ENCODE results near the genes DAGLB, ZNF316 and COL28A1.

GRCh38 chr7:6257674-6258057 lies 14.8 kb downstream of the CYTH3 start:
- RRBS: no CpG with 5 or more reads among the region's 4 CpGs

- RRBS: no CpG with 5 or more reads among the region's 4 CpGs
These were observed 3.0 kb downstream of the CYTH3 start for GRCh38 chr7:6269542-6269790.

DNA sequence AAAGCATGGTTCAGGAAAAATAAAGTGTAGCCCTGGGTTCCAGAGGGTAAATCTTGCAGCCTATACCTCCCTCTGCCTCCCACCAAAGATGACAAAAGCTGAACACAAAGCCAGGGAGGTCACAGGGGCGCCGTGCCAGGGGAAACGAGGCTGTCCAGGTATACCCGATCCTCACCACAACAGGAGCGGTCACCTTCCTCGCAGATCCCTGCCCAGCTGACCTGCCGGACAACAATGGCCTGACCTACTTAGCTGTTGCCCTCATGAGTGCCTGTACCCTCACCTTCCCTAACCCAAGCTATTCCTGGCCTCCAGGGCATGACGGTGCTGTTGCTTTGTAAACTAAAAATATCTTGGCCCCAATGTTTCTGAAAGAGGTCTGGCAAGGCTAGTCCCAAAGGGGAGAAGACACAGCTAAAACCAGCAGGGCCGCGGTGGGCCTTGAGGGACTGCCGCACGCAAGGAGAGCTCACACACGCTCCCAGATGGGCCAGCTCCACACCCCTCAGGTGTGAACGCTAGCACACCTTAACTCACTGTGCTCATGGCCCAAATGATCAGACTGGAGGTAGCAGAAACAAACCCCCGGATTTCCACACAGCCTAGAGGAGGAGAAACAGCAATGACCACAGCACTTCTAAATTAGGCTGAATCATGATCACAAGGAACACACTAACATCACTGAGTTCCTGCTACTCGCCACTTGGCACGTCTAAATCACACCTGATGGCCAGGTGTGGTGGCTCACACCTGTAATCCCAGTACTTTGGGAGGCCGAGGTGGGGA lies 10.1 kb downstream of the FAM220A start:
- RRBS: no CpG with 5 or more reads among the region's 18 CpGs

DNA sequence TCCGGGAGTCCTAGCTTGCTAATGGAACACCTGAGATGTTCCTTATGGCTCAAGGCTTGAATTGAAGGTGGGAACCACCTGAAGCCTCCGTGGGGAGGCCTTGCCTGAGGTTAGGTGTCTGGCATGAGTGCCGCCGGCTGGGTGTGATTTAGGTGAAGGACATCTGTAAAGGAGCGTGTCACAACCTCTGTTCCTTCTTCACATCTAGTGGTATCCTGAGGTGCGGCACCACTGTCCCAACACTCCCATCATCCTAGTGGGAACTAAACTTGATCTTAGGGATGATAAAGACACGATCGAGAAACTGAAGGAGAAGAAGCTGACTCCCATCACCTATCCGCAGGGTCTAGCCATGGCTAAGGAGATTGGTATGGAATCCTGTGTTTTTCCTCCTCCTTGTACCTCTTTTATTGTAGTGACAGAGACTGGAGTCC lies 27.4 kb downstream of the RAC1 start:
- RRBS: no CpG with 5 or more reads among the region's 9 CpGs

DNA sequence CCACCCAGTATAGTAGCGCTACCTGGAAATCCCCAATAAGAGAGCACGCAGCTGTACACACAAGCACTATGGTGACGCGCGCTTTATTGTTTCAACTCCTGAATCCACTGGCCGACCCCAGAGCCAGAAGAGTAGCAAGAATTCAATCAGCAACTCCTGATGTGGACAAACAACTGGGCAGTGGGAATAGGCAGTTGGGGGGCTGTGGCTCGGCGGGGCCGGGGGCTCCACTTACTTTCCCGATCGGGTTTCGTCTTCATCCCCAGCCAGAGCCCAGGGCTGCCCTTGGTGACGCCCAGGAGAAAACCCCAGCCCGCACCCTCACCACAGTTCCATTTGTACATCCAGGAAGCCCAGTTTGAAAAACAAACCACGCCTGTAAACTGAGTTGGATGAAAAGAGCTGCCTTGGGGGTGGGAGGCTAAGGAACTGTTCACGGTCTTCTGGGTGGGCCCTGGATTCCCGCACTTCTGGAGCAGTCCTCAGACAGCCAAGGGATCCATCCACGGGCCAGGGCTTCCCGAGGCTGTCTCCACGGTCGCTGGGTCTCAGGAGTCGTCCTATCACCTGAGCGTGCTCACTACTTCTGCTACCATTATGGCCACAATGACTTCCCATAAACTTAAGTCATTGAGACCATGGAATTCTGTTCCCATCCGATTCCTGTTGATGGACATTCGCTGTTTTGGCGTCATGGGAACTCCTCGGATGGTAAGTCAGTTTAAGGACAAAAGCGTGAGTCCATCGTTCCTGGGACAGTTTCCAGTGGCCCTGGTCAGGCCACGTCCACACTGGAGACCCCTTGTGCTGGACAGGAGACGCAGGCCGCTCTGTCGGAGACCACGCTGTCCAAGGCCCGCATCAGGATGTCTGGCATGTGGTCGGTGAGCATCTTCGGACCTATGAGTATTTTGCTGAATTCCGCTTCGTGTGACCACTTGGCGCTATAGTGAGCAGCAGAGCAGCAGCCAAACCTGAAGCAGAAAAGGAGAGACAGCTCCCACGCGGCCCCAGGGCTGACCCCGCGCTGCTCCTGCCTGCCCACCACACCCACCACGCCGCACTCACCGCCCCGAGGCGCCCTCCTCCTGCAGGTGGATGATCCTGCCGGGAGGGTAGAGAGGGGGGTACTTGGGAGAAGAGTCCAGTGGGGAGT lies 35.1 kb downstream of the RAC1 start:
- RRBS: 85% methylated on average over 1 of the region's 50 CpGs

GRCh38 chr7:6446982-6448116 lies at the start of gene DAGLB:
Gene DAGLB, minus strand, starts transcription at chr7:6447954.
- RRBS: 2% methylated on average over 26 of the region's 82 CpGs

GRCh38 chr7:6461264-6461750 lies 13.6 kb upstream of the DAGLB start:
- RRBS: no CpG with 5 or more reads among the region's 6 CpGs

- RRBS: 87% methylated on average over 3 of the region's 12 CpGs
These were observed 10.9 kb upstream of the ZNF853 start for GRCh38 chr7:6604365-6605001.

DNA sequence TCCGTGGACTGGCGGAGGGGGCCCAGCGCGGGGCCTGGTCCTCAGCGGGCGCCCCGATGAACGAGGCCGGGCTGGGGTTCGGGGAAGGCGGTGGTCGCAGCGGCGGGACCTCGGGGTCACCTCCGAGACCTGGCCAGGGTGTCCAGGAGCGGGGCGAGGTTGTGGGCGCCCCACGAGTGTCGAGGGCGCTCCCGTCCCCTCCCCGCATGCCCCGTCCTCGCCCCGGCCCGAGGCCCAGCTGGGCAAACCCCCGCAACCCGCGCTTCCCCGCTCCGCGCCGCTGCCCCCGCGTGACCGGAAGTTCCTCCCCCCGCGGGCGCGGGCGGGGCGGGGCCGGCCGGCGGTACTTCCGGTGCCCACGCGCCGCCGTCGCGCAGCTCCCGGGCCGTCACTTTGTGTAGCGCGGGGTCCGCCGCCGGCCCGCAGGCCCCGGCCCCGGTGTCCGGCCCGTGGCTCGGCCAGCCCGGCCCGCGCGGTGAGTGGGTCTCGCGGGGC lies at the start of gene ZNF316:
Gene ZNF316, plus strand, starts transcription at position 346 of the 495 bp plus-strand sequence.
- RRBS: 1% methylated on average over 30 of the region's 73 CpGs

GRCh38 chr7:6854554-6855512 lies 28.8 kb upstream of the CCZ1B start:
- RRBS: 5% methylated on average over 3 of the region's 74 CpGs

GRCh38 chr7:6990831-6991686 lies 165.0 kb upstream of the CCZ1B start:
- RRBS: no CpG with 5 or more reads among the region's 17 CpGs

GRCh38 chr7:7158723-7159099 lies 23.6 kb upstream of the C1GALT1 start:
- RRBS: no CpG with 5 or more reads among the region's 4 CpGs

DNA sequence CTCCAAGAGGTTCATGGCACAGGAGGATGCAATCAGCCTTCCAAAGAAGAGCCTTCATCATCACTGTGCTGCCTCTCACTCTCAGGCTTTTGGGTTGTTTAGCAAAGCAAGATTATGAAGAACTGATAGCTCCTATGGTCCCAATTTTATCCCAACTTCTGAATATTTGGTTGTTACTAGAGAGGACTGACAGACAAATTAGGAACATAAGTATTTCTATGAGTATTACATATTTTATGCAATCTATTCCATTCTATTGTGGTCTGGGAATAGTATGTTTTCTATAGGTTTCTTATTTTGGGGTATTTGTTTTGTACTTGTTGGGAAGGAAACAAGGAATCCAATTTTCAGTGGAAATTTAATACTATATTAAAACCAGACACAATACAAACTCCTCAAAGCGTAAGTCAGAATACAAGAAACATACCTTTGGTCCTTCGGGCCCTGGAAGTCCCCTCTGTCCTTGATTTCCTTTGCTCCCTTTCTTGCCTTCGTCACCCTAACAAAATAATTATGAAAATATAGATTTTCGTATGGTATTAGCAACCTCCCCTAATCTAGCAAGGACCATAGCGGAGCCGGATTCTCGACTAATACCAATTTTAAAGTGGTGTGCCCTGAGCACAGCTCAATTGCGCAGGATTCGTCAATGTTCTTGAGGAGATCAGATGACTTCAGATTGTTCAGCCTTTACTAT lies 95.2 kb downstream of the COL28A1 start:
- RRBS: no CpG with 5 or more reads among the region's 9 CpGs

GRCh38 chr7:7535740-7536608 lies at the start of gene COL28A1:
Gene COL28A1, minus strand, starts transcription at chr7:7535873.
- RRBS: no CpG with 5 or more reads among the region's 3 CpGs

GRCh38 chr7:7726335-7727034 lies 8.1 kb upstream of the RPA3 start:
- RRBS: no CpG with 5 or more reads among the region's 6 CpGs

DNA sequence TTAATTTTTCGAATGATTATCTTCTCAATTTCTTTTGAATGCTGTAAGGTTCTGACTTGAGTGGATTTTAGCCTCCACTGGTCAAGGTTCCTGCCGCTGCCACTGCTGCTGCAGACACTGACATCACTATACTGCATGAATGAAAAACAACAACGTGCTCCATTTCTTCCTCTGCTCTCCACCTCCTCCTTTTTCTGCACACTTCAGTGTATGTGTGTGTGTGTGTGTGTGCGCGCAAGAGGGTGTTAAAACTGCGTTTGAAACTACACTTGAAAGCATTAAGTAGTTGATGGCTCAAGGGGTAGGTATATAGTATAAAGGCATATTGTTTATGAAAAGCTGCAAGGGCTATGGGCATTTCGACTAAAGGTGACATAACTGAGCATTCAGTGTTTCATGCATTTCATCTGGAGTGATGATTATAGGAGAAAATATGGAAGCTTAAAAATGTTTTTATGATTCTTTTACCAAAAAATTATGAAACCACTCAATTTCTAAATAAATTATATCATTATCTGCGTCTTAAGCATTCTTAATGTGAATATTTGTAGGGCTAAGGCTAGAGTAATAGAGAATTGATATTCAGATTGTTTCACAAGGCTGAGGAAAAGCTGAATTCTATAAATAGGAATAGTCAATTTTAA lies 3.6 kb downstream of the GLCCI1 start:
- RRBS: no CpG with 5 or more reads among the region's 8 CpGs

- RRBS: no CpG with 5 or more reads among the region's 8 CpGs
These were observed 43.6 kb upstream of the NXPH1 start for GRCh38 chr7:8389822-8390249.

DNA sequence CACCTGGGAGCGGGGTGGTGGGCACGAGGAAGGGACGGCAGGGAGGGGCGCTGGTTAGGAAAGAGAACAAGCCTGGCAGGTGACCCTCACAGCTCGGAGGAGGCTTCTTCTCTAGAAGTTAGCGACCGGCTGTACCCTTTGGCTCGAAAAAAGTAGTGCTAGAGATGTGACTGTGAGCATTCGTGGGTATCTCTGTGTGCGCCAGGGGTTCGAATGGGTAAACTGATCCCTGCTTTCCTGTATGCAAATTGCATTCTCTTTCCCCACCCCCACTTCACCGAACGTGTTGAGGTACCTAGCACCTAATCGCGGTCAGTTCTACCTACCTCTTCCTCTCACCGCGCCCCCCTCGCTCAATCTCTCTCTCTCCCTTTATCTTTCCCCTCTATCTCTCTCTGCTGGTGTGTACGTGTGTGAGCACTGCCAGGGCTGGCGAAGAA lies 1.4 kb downstream of the NXPH1 start:
- RRBS: no CpG with 5 or more reads among the region's 20 CpGs

GRCh38 chr7:9872357-9872716 lies 1067.6 kb downstream of the NDUFA4 start:
- RRBS: 74% methylated on average over 2 of the region's 11 CpGs